HGPS cell (cell line): ENCODE data around the genes GCNT4, ANKDD1B and AP3B1.

GRCh38 chr5:73506009-73507091 is 8.1 kb downstream of the BTF3 start:
- RRBS = no CpG with 5 or more reads among the region's 7 CpGs

DNA sequence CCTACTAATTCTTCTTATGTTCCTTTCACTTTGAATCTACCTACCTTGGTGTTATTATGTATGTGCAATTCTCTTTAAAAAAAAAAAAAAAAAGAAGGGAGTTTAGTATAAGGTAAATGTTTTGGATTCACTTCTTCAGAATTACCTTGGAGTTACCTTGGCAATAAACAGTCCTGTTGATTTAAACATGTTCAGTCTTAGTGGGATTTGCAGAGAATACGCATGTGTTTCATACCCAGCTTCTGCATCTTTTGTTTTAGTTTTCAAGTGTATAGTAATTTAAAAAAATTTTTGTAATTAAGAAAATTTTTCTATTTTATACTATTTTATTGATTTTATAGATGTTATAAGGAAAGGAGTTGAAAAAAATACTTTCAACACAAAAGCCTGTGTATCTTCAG is 187.8 kb downstream of the ARHGEF28 start:
- RRBS = no CpG with 5 or more reads among the region's 1 CpG

DNA sequence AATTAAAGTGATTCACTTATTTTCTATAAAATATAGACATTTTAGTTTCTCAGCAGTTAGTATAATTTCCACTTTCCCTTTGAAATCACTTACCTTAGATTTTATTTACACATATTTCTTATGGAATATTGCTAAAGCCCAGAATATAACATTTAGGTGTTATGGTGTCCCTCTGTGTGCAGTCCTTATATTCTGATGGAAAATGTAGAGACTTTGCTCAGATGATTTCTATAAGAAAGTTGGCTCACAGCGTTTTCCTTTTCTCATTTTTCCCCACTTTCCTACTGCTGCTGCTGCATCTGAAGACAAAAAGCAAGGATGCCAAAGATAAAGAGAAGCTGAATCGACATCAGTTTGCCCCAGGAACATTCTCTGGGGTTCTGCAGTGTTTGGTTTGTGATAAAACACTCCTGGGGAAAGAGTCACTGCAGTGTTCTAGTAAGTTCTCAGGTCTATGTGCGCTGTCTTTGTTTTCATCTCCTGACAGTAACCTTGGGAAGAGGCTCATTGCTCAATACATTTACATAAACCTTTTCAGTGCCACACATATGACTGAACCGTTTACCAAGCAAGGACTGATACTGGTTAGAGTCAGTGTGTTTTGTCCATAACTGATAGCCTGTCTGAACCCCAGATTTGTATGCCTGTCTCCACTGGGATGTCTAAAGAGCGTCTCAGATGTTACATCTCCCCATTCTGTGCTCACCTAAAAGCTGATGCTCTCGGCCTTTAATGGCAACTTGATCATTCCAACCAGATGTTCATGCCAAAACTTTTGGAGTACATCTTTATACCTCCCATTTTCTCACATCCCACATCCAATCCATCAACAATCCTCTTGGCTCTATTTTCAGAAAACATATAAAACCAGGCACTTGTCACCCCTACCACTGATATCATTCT is 232.0 kb downstream of the ARHGEF28 start:
- RRBS = no CpG with 5 or more reads among the region's 6 CpGs

DNA sequence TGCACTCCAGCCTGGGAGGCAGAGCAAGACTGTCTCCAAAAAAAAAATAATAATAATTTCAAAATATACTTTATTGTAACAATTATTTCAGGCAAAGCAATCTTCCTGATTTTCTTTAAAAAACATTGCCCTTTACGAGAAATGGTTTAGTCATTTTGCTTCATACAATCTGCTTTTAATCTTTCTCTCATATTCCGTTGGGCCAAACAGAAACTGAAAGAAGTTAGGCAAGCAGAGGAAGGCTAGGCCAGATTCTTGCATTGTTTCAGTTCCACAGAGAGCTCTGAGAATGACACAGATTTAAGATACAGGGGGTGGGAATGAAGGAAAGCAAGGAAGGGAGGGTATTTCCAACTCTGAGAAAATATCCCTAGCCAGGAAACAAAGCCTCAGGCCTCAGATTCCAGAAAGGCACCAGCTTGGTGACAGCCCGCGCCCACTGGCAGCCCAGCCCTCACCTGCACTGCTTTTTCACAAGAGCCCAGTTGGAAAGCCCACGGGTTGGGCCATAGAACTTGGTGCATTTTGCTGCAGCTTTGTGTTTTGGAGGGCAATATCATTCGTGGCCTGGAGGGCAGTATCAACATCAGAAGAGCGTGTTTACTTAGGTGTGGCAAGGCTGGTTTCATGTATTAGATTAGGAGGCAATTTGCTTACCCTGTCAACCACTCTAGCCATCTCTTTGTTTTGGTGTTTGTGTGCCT is 63.6 kb downstream of the ENC1 start:
- RRBS = no CpG with 5 or more reads among the region's 7 CpGs

DNA sequence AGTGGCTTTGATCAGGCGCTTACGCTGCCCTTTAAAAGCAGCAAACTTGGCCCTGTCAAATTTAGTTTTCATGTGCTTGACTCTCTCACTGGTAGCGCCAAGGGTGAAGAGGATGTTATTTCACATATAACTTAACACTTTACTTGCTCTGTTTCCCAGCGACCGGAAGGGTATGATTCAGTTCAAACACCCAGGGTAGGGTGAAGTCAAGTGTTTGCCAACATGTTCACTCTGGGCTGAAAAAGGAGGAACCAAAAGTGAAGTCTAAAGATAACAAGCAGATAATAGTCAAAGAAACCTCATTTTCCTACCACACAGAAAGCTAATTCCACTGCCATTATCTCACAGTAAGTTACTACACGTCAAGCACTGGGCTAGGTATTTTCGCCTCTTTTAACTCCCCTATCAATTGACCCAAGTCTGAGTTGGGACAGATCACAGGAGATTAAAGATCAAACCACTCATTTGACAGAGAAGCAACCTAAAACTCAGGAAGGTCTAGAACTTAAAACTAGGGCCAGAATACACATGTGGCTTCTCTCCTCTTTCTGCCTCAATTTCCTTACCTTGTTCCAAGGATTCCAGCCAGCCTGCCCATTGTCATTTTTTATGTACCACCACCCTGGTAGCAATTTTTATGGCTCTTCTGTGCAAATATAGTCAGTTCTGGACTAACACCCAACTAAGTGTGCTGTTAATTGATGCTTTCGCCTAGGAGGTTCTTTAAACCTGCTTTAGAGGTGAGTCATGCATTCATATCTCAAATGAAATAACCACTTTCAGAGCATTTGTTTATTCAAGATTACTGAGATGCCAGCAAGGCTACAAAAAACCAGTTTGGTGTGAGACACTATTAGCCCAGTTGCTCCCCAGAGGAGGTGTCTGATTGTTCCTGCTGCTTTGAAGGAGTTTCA is 8.7 kb downstream of the ENC1 start:
- RRBS = no CpG with 5 or more reads among the region's 8 CpGs

- RRBS = no CpG with 5 or more reads among the region's 8 CpGs
Measured at GRCh38 chr5:74720092-74720923, 35.3 kb downstream of the HEXB start.

- RRBS = 2% methylated on average over 53 of the region's 138 CpGs
Measured at GRCh38 chr5:75052287-75053478, at the start of gene GCNT4. Gene GCNT4 (minus strand): TSS chr5:75052558.

DNA sequence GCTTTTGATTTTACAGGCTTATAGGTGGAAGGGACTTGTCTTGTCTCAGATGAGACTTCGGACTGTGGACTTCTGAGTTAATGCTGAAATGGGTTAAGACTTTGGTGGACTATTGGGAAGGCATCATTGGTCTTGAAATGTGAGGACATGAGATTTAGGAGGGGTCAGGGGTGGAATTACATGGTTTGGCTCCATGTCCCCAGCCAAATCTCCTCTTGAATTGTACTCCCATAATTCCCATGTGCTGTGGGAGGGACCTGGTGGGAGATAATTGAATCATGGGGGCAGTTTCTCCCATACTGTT is 74.3 kb downstream of the ANKRD31 start:
- RRBS = no CpG with 5 or more reads among the region's 1 CpG

GRCh38 chr5:75213543-75213813 is 23.2 kb downstream of the ANKRD31 start:
- RRBS = no CpG with 5 or more reads among the region's 1 CpG

DNA sequence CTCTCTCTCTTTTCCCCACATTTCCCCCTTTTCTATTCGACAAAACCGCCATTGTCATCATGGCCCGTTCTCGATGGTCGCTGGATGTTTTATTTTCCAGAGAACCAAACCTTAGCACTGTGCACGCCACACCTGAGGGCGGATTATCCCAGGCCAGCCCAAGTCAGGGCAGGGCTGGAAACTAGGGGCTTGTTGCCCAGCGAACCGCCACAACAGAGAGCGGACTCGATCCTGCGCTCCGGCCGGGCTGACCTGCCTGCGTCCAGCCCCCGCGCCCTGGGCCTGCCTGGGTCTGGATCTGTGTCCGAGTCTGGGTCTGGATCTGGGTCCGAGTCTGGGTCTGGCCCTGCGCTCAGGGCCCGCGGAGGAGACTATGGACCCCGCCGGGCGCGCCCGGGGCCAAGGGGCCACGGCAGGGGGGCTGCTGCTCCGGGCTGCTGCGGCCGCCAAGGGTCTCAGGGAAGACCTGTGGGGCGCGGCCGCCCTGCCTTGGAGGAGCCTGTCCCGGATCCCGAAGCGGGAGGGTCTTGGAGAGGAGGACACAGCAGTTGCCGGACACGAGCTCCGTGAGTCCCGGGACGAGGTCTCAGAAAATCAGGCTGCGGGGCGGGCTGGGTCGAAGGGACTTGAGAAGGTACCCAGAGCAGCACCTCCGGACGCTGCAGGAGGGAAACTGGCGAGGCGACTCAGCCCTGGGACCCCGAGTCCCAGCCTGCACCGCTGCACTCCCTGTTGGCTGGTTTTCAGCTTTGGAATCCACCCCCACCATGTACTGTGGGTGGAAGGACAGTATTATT is at the start of gene ANKDD1B:
Gene ANKDD1B, plus strand, starts transcription at position 192 of the 797 bp plus-strand sequence.
- RRBS = 4% methylated on average over 14 of the region's 51 CpGs

DNA sequence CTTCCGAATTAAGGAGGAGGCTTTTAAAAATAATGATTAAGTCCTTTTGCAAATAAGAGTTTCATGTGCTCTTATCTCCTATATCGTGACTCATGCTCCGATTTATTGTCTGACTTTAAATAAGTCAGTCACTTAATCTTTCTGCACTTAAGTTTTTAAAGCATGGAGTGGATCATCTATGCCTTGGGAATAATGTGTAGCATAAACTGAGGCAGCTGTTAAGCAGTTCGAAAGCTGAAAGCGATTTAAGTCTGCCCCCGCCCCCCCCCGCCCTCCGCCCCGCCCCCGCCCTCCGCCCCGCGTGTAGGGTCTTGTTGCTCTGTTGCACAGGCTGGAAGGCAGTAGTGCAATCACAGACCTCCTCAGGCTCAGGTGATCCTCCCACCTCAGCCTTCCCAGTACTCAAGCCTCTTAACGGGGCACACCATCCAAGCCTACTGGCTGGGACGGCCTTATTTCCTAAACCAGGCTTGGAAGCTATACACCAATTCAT is 852 bp downstream of the ANKDD1B start:
- RRBS = no CpG with 5 or more reads among the region's 15 CpGs

- RRBS = no CpG with 5 or more reads among the region's 4 CpGs
Measured at GRCh38 chr5:75678102-75678644, 39.1 kb downstream of the POC5 start.

GRCh38 chr5:76874063-76874724 is 24.4 kb downstream of the S100Z start:
- RRBS = no CpG with 5 or more reads among the region's 5 CpGs

- RRBS = no CpG with 5 or more reads among the region's 3 CpGs
Measured at GRCh38 chr5:77132650-77133628, 45.9 kb upstream of the ZBED3 start.

DNA sequence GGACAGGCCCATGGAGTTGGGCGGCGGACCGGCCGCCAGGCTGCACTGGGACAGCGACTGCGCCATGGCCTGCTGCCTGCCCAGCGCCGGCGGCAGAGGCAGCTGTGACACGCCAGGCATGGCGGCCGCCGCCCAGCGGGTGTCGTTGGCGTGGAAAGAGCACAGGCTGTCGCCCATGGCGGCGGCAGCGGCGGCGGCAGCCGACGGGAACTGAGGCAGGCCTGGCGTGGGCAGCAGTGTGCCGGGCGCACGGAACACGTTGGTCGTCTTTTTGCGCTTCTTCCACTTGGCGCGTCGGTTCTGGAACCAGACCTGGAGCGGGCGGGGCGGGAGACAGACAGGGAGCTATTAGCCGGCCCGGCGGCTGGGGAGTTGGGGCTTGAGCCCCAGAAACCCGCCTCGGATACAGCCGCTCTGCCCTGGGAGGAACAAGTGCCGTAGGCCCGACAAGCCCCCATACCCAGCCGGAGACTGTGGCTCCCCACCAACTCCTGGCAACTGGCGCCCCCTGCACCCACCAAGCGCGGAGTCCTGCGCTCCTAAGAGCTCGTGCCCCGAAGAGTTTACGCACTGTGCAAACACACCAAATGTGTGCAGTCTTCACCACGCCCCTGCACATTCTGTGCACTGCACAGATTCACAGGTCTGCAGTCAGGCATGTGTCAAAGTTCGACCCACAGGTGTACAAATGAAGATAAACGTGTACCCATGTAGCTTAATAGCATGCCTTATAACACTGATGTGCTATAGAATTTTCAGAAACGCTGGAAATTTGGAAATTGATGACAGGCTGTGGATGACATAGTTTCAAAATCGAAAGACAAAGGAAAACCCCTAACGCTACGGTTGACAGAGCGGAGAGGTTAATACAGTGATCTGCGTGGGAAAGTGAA is 7.8 kb downstream of the OTP start:
- RRBS = 3% methylated on average over 10 of the region's 62 CpGs

DNA sequence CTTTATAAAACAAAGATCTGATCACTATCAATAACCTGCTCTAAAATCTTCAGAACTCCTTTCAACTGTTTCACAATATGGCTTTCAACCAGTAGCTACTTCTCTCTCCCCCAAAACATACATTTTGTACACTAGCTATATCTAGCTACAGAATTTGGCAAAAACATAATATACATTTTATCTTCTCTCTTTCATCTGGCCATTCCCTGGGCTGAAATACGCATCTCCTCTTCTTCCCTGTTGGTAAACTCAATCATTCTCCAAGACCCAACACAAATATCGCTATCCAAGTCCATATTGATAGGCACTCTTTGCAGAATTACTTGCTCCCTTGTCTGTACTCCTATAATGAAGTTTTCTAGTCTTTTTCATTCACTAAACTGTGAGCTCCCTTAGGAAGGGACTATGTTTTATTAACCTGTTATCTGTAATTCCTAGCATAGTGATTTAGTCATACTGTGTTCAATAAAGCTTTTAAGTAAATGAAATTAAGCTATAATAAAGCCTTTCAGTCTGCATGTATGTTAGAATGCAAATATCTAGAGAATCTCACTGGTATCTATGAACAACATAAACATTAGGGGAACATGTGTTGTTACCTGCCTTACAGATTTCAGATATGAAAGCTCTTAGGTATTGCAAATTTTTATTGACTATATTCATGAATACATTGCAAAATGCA is 216.0 kb downstream of the AP3B1 start:
- RRBS = no CpG with 5 or more reads among the region's 2 CpGs

DNA sequence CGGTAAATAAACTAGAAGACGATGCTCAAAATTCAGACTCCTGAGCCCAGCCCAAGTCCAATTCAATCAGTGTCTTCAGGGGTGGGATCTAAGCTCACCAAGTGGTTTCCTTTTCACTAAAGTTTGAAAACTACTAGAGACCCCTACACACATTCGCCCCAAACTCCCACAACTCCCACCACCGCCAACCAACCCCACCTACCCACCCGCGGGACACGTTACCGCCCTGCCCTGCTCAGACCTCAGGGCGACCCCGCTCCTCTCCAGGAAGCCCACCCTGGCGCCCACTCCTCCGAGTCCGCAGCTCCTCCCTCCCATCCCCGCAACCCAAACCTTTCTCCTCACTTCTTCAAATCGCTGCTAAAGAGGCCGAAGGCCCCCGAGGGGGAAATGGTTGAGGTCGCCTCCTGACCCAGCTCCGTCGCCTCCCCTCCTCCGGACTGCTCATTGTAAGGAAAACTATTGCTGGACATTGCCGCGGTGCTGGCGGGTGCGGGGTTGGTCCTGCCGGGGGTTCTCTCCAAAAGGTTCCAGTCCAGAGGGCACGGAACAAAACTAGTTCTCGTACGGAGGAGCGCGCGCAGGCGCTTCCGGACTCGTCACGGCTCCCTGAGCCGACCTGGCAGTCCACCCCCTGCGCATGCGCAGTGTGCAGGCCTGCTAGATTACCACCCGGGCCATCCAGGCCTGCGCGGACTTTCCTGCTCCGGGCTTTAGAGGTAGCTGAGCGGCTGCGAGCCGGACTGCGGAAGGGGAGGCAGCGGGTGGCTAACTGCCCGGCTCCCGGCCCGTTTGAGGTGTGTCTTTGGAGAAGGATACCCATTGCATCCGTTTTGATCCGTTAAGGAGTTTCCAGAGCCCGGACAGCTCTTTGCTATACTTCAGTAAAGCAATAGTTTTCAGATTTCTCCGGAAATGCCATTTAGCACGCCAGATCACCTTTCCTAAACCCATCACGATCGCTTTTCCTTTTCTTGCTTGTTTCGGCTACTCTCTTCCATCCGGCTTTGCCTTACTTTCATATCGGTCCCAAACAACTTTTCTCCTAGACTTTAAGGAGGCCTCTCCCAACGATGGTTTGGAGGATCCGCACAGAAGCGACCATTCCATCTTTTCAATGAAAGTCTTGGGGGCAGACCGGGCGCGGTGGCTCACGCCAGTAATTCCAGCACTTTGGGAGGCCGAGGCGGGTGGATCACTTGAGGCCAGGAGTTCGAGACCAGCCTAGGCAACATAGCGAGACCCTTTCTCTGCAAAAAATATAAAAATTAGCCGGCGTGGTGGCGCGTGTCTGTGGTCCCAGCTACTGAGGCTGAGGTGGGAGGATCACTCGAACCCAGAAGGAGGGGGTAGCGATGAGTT is at the start of gene AP3B1:
Gene AP3B1, minus strand, starts transcription at position 592 of the 1,362 bp plus-strand sequence.
- RRBS = 2% methylated on average over 30 of the region's 78 CpGs